Mucosa of descending colon (tissue), 1 donor: ENCODE measurements around a stretch of chr5.

GRCh38 chr5:119360977-119361662 lies 5.3 kb downstream of the TNFAIP8 start:
- PRO-cap: no peak

- PRO-cap: no peak
These were observed 43.2 kb downstream of the TNFAIP8 start for GRCh38 chr5:119398872-119399601.

DNA sequence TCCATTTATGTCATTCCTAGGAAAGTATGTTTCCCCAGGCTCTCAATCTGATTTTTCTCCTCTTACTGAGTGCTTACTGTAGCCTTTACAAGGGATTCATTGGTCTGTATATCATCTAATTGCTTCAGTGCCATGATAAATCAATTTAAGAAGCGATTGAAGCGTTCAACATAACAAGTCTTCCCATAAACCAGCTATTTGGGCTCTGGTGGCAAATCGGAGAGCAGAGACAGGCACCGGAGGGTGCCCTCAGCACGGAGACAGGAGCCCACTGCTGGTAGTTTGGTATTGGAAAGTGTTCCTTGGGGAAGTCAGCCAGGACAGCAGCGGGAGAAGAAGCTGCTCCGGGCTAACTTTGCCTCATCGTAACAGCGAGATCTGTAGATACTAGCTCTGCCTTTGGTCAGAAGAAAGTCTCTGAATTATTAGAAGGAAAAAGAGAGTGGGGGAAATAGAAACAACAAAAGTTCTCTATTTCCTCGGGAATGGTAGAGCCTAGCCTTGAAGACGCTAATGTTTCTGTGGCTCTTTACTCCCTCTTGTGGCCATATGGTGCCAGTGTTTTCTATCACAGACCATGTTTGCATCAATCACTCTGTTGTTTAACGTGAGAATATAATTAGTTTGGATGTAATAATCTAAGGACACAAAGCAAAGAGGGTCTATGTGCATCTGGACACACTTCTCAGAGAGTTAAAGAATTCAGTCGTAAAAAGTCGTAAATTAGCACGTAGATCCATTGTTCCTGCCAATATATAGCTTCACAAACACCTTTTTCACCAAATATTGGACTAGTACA lies 40.4 kb upstream of the HSD17B4 start:
- PRO-cap: no peak

GRCh38 chr5:121312034-121312365 lies 539.7 kb upstream of the FTMT start:
- PRO-cap: no peak

GRCh38 chr5:122126149-122126777 lies 3.1 kb upstream of the ZNF474 start:
- PRO-cap: no peak

DNA sequence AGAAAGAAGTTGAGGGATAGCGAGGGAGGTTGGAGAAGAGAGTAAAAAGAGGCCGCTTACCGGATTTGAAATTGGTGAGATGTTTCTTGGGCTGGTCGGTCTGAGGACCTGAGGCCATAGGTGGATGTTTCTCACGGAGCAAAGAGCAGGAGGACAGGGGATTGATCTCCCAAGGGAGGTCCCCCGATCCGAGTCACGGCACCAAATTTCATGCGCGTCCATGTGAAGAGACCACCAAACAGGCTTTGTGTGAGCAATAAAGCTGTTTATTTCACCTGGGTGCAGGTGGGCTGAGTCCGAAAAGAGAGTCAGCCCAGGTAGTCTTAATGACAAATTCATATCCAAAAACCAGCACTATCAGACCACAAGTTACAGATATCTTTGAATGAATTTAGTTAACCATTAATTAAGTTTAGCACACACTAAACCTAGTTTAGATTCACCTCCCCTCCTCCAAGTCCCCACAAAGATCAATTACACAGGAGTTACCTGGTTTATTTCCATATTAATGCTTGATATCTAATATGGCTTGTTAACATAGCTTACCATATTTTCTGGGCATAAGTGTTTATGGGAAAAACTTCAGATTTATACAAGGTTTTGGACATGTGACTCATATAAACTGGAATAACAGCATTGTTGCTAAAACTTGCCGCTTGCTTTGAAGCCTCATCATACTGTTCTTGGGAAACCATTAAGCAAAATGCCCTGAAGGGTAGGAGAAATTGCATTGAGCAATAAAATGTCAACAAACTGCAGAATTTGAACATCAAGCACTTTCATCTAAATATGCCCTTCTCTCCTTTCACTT lies 166.7 kb downstream of the SNCAIP start:
- PRO-cap: no peak

GRCh38 chr5:122751140-122751937 lies 23.5 kb upstream of the SNX2 start:
- PRO-cap: no peak

DNA sequence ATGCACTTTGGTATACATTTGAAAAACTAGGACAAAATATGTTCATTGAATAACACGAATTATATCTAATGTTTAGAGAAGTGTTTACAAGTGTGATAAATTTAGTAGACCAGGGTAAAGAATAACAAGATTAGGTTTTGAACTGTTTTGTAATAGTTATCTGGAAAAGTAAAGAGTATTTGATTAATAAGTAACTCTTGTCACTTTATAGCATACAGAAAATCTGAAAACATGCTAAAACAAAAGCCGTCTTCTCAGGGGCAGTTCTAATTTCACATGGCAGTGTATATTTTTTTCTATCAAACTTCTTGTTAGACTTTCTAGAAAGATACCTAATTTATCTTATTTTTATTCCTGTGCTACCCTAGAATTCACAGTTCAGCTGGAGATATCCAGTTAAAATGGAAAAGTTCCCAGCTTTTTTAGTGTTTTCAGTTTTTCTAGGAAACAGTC lies 58.4 kb downstream of the PPIC start:
- PRO-cap: no peak

DNA sequence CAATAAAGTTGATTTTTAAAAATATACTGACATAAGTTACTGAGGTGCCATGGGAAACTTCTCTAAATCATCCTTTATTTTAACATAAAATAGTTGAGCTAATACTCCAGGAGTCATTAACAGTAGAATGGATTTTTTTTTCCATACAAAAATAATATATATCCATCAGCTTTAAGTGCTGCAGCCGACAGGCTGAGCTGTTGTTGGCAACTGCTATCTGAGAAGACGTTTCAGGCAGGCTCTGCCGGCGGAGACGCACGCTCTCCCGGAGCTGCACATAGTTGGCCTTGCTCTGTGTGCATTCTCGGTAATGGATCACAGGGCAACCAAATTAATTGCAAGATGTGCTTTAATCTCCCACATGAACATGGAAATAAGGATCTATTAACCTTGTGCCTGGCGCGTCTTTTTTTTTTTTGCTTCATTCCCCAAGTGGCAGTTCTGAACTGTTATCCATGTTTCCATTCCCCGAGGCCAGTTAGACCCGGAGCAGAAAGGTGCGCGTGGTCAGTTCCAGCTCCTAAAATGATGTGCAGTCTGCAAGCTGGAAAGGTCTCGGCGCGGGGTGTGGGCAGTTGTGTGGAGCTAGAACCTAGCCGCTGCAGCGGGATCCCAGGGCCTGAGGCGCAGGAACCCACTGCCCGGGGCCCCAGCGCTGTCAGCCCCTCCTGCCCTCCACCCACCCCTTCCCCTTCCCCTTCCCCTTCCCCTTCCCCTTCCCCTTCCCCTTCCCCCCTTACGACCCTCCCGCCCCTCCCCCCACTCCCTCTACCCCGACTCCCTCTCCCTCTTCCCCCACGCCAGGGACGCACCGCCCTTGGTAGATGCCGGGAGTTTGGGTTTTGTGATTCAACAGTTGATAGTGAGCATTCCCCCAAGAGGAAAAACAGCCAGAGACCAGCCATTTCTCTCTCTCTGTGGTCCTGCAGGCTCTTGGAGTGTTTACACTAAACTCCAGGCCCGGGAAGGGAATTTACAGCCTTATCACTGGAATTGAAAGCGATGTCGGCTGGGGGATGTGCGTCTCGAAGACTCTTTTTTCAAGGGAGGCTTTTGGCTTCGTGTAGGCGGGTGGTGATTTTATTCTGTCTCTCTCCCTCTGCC lies 137.9 kb downstream of the CEP120 start:
- PRO-cap: no peak

DNA sequence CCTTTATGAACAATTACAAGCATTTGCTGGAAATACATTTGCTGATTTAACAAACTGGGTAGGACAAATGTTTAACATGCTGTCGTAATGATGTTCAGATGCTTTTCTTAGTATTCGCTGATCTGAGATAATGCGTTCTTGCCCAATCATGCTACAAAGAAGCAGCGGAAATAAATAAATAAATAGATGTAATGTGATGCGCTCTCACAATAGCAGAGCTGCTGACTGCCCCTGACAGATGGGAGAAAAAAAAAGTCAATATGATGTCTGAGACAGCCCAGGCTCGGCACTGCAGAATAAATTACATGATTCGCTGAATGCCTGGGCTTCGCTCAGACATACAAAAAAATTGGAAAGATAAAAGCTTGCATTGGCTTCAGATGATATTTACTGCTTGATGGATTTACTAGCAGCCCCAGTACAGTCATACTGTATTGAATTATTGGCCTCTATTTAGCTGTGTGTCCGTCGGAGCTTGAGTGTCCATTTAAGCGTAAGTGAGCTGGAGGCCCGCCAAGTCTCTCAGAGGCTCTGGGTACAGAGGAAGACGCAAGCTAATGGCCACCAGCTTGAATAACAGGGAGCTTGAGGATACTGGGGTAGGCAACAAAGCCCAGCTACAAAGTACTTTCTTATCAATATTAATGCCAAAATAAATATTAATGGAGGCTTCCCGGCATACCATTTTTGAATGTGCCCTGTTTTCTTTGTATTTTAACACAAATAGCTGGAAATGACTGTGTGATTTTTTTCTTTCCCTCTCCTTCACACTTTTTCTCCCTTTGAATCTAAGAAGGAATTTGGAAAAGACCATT lies 615.8 kb downstream of the CSNK1G3 start:
- PRO-cap: no peak

GRCh38 chr5:125225401-125225641 lies 478.9 kb upstream of the ZNF608 start:
- PRO-cap: no peak

GRCh38 chr5:126370803-126371801 lies 52.1 kb upstream of the GRAMD2B start:
- PRO-cap: bidirectional peak, plus-strand start at chr5:126371335, minus-strand start at chr5:126370995

GRCh38 chr5:126436492-126437011 lies 13.3 kb downstream of the GRAMD2B start:
- PRO-cap: no peak

DNA sequence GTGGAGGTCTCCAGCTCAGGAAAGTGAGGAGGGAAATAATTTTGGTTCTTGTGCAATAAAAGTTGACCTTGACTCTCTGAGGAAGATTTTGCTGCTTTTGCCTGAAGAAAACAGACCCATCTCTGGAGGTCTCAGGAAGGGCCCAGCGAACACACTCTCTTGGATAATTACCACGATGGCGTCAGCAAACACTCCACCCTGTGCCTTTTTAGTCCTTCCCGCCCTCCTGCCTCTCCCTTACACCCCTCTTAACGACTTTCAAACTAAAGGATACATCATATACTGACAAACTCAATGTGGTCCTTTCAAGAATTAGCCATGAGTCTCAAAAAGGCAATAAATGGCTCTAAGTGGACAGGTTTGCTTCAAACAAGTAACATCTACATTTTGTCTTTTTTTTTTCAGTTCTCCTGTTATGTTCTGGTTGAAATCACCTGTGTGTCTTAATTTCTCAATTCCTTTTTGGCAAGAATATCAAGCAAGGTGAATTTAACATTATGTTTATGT lies 69.9 kb downstream of the GRAMD2B start:
- PRO-cap: no peak

- PRO-cap: no peak
These were observed 68.6 kb downstream of the ALDH7A1 start for GRCh38 chr5:126526381-126526942.

- PRO-cap: no peak
These were observed 59.4 kb downstream of the LMNB1 start for GRCh38 chr5:126836093-126837069.

GRCh38 chr5:126895770-126896031 lies 118.8 kb downstream of the LMNB1 start:
- PRO-cap: no peak

DNA sequence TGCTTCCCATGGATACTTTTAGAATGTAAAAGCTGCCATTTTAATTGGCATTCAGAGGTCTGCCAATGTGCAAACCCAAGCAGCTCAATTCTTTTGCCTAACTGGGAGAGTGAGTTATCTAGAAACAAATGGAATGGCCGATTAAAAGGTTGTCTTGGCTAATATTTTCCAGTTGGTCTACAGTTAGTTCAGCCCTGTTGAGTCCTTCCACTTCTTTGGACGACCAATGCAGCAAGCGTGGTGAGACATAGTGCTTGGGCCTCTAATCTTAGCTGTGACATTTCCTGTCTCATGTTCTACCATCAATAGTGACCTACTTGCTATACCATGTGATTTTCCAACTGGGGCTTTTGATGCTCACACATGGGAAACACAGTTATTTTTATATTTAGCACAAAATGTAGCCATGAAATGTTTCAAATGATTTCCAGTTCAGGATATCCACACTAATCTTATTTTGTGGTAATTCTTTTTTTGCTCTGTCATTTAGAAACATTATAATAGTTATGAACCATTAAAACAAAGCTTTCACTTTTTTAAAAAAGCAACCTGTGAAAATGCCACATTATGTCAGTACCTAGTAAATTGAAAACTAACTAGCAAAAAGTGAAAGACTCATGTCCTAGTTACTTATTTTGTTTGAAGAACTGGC lies 18.4 kb downstream of the MARCHF3 start:
- PRO-cap: no peak

DNA sequence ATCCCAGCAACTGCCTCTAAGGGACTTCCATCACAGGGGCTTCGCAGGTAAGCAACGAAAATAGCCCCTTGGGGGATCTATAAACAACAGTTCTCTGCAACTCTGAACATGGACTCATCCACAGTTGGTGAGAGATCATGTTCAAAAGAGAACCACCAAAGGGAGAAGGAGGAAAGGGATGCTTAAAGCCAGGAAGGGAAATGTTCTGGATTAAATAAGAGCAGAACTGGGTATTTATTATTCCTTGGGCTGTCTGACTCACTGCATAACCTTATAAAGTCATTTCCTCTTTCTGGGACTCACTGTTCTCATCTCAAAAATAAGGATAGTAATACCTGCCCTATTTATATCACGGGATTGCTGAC lies 11.2 kb upstream of the MARCHF3 start:
- PRO-cap: unidirectional peak, minus-strand start at position 207 of the sequence

DNA sequence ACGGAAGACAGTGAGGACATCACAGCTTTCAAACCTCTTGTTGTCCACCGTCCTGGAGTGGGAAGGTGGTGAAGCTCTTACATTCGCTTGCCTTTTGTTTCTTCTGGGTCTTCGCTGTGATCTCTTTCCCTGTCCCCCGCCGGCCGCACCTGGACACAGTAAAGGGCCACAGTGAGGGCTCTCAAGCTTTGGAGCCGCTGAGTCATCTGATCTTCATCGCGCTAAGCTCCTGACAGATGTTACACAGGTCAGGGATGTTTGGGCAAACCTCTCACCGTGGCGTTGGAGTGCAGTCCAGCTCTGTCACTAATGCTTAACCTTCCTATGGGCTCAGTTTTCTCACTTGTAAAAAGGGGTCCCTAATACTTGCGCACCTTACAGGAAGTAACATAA lies 61.8 kb upstream of the MEGF10 start:
- PRO-cap: no peak